Right common carotid artery plus branches (tissue), 1 donor: ENCODE measurements around a stretch of chr17.

DNA sequence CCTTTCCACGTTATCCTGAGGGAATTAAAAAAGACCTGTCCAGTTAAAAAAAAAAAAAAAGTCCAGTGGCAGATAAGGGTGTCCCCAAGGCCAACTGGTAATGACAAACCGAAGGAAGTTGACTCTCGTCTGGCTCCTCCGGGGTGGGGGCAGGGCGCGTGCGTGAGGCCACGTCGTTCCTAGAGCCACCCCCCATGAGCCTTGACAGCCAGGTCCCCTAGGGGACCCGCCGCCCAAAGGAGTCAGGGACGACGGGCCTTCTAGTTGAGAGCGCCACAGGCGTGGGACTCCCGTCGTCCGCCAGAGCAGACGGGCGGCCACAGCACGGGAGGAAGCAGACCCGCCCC lies 592 bp downstream of the JMJD6 start:
- PRO-cap, result bidirectional peak, plus-strand start at position 204 of the sequence, minus-strand start at position 102 of the sequence

DNA sequence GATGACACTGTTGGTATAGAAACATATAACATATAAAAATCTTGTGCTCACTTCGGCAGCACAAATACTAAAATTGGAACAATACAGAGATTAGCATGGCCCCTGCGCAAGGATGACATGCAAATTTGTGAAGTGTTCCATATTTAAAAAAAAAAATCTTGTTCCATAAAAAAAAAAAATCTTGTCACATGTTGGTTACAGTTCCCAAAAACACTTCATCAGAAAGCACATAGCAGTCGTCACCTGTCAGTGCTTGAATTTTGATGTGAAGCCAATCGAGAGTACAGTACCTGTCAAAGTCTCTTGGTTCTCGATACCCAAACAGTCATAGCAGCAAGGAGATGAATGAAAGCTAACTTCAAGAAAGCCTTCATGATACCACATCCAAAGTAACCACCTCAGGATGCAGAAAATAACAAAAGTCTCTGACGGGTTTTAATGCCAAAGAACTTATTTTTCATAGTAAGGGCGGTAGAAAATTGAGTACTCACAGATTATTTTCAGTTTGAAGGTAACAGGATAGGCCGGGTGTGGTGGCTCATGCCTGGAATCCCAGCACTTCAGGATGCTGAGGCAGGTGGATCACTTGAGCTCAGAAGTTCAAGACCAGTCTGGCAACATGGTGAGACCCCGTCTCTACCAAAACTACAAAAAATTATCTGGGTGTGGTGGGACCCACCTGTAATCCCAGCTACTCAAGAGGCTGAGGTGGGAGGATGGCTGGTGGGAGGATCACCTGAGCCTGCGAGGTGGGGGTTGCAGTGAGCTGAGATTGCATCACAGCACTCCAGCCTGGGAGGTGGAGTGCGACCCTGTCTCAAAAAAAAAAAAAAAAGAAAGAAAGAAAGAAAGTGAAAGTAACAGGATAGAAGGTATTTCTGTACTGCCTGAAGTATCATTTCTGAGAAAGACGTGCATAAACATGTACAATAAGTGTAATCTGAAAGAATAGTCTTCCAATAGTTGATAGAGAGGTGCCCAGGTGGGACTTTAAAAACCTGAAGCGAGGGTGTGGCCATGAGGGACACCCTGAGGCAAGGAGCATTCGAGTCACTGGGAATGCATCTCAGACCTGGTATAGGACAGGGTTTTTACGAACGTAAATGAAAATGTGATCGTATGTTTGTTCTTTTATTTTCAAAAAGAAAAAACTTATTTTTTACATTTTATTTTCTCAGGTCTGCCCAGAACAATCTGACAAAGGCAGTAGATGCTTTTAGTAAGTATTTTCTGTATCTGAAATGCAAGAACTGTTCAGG lies 15.4 kb downstream of the MFSD11 start:
- PRO-cap, result no peak

DNA sequence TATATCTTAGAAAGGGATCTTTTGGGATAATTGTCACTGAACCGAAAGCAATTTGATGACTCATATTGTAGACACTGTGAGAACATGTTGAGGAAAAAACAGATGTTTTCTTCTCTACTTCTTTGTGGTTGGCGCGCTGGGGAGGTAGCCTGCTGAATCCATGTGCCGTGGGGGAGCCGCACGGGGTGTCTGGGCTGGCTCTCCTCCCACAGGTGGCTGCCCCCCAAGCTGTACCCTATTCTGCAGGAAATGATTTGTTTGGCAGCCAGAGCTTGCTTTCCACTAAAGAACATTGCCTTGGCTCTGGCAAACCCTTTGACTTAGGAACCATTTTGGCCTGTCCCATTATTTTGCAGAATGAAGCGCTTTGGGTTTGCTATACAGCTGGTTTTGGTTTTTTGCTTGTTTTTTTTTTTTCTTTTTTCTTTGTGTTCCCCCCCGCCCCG lies 53.5 kb downstream of the MFSD11 start:
- PRO-cap, result no peak

GRCh38 chr17:77098791-77099439 lies 41.9 kb upstream of the SEC14L1 start:
- PRO-cap, result bidirectional peak, plus-strand start at chr17:77099161, minus-strand start at chr17:77099058

DNA sequence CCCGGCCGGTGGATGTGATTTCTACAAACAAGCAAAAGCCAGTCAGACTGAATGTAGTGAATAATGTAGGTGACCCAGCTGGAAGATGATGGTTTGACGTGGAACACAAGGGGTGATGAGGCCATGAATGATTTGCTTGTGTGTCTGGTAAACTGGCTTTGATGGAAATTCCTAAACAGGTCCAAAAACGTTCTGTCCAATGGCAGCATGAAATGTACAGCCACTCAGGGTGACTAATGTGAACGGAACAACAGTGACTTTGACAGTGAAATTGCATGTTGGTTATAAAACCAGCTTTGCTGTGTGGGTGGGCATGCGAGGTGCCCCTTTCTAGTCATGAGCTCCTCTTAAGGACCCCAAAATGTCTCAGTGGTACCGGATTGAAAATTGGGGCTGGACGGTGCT lies 976 bp upstream of the SEC14L1 start:
- PRO-cap, result no peak

DNA sequence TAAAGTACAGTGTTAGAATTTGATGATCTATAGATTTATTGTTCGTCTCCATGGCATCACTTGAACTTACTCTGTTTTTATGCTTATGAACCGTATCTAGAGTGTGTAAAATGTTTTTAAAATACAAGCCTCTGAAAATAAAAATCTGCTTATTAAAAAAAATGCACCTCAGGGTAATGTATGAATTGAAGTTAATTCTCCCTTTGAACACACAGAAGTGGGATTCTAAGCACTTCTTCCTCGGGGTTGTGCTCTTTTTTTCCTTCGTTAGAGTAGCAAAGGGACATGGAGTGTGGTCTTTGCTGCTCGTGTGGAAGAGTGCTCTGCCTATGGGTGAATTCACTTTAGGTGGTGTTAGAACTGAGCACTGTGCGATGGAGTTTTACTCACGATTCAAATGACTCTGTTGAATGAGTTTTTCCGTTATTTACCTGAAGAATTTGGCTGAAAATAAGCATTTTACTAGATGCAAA lies 3.0 kb downstream of the SEC14L1 start:
- PRO-cap, result unidirectional peak, minus-strand start at position 320 of the sequence

GRCh38 chr17:77195970-77196494 lies 55.3 kb downstream of the SEC14L1 start:
- PRO-cap, result no peak

DNA sequence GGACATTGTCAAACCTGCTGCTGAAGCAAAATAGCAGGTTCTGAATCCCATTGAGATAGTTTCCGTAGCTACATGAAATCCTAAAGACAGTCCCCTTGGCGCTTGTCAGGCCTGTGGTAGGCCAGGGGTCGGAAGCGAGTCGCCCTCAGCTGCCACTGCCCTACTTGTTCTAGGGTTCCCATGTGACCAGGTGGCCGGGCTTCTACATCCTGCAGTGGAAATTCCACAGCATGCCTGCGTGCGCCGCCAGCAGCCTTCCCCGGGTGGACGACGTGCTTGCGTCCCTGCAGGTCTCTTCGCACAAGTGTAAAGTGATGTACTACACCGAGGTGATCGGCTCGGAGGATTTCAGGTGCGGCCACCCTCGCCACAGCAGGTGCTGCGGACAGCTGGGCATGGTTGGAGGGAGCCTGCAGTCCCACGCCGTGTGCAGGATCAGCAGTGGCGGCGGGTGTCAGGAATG lies 68.1 kb upstream of the SEPTIN9 start:
- PRO-cap, result no peak

DNA sequence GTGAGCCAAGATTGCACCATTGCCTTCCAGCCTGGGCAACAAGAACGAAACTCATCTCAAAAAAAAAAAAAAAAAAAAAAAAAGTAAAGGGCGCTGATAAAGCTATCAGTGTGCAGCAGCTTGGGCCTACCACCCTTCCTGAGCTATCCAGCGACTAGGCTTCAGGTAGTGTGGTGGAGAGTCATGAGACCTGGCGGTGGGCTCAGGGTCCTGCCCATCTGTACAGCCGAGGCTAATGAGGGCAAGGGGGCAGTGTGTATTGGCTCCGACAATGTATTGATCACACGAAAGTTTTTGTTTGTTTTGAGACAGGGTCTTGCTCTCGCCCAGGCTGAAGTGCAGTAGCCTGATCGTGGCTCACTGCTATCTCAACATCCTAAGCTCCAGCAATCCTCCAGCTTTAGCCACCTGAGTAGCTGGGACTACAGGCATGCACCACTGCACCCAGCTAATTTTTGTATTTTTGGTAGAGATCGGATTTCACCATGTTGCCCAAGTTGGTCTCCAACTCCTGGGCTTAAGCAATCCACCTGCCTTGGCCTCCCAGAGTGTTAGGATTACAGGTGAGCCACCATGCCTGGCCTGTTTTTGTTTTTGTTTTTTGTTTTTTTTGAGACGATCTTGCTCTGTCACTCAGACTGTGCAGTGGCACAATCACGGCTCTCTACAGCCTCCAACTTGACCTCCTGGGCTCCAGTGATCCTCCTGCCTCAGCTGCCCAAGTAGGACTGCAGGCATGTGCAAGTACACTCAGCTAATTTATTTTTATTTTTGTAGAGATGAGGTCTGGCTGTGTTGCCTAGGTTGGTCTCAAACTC lies 60.1 kb upstream of the SEPTIN9 start:
- PRO-cap, result no peak

DNA sequence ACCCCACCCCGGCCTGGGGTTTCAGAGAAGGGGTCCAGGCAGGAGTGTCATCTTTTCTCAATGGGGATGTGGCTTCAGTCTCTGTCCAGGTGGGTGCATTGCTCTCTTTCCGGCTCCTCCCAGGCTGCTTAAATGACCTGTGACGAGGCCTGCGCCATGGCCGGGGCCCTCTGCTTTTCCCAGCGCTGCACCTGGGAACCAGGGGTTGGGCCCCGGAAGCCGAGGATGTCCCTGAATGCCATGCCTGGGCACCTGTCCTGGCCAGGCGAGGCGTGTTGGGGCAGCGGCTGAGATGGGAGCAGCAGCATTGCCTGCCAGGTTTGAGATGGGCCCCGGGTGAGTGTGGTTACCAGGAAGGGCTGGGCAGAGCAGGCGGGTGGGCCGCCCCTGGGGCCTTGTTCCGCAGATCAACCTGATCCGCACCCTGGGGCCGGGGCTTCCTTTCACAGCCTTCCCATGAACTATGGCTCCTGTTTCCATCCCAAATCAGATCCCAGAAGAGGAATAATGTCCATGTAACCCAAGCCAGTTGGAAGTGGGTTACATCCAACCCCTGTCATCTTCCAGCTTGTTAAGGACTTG lies 6.9 kb downstream of the SEPTIN9 start:
- PRO-cap, result no peak

GRCh38 chr17:77319310-77320409 lies 38.4 kb downstream of the SEPTIN9 start:
- PRO-cap, result bidirectional peak, plus-strand start at chr17:77319525, minus-strand start at chr17:77319436; bidirectional peak, plus-strand start at chr17:77319926, minus-strand start at chr17:77320032; bidirectional peak, plus-strand start at chr17:77320315, minus-strand start at chr17:77320177

DNA sequence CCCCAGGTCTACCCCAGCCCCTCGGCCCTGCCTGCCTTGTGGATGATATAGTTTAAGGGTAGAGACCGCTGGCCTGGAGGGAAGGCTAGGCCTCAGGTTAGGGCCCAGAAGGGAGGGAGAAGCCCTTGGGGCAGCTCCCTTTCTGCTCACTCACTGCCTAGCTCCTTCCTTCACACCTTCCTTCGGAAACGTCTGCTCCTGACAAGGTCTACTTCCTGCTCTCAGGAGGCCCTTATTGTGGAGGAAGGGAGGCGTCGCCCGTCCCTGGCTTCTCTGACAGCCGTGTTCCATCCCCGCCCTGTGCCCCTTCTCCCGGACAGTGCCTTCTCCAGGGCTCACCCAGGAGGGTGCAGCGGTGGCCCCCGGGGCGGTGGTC lies 91.0 kb downstream of the SEPTIN9 start:
- PRO-cap, result bidirectional peak, plus-strand start at position 235 of the sequence, minus-strand start at position 206 of the sequence

- PRO-cap, result no peak
Observed at GRCh38 chr17:77379465-77380473, 98.5 kb downstream of the SEPTIN9 start.

- PRO-cap, result no peak
Observed at GRCh38 chr17:77433168-77434122, 152.1 kb downstream of the SEPTIN9 start.

DNA sequence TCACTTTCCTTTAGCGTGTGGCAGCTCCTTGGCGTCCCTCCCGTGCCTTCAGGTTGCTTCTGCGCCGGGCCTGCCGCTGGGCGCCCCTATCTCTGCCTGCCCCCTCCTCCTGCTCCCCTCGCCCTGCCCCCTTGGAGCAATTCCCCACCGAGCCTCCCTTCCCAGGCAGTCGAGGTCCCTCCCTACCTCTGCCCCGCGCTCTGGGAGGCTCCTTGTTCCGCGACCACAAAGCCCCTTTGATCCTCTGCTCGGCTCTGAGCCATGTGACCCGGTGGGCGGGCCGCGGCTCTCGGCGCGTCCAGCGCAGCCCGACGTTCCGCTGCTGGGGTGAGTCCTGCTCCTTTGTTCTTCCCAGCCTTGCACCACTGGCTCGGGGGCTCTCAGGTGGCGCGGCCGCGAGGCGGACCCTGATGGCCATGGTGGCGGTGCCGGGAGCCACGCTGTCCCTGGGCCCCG lies 169.9 kb downstream of the SEPTIN9 start:
- PRO-cap, result bidirectional peak, plus-strand start at position 314 of the sequence, minus-strand start at position 265 of the sequence

DNA sequence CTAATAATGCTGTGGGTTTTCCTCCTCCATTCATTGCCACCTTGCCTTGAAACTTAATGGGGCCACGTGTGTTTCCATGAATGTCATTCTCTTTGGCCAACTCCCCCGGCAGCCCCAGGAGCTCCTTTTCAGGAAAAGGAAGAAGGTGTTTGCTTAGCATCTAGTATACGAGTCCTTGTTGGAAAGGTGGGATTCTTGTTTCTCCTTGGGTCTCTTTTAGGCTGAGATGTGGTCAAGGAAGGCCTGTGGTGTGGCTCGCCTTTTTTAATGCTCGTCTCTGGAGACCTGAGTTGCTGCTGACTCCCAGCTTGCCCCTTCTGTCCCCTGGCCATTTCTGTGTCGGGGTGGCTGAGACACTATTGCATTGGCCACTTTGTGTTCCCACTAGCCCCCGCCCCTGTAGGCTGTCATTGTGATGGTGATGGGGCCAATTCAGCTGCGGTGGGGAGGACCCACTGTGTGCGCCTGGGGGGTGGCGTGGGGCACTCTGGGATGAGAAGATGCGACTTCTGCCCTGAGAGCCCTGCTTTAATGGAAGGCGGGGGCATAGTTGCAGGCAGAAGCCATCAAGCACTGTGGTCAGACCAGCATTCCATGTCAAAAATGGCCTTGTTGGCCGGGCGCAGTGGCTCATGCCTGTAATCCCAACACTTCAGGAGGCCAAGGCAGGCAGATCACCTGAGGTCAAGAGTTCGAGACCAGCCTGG lies 171.6 kb downstream of the SEPTIN9 start:
- PRO-cap, result no peak

DNA sequence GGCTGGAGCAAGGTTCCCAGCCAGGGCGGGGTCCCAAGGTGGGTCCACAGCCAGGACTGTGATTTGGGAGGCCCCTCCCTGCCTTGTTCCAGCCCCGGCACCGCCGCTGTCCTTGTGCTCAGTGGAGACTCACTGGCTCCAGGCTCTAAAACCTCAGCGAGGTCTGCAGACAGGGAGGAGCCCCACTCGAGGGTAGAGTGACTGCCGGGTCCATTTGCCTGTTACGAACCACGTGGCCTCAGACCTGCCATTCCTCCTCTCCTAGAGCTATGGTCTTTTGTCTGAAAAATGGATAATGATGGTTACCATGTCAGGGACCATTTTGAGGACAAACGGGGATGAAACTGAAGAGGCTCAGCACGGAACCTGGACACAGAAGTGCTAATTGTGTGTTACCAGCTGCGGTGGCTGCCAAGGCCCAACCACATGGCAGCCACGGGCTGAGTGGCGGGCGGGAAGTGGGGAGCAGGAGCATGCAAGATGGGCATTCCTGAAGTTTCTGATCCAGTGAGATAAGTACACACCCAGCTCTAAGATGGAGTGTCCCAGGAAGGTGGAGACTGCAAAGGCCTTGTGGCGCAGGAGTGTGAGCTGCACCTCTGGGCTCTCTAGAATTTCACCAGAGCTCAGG lies 177.1 kb downstream of the SEPTIN9 start:
- PRO-cap, result no peak

GRCh38 chr17:77461217-77461857 lies 180.0 kb downstream of the SEPTIN9 start:
- PRO-cap, result no peak

- PRO-cap, result bidirectional peak, plus-strand start at chr17:77477609, minus-strand start at chr17:77477320
Observed at GRCh38 chr17:77477164-77478050, 196.1 kb downstream of the SEPTIN9 start.

GRCh38 chr17:77479364-77480450 lies 198.4 kb downstream of the SEPTIN9 start:
- PRO-cap, result no peak